Measurements from ENCODE around the gene MBD3L2B.

DNA sequence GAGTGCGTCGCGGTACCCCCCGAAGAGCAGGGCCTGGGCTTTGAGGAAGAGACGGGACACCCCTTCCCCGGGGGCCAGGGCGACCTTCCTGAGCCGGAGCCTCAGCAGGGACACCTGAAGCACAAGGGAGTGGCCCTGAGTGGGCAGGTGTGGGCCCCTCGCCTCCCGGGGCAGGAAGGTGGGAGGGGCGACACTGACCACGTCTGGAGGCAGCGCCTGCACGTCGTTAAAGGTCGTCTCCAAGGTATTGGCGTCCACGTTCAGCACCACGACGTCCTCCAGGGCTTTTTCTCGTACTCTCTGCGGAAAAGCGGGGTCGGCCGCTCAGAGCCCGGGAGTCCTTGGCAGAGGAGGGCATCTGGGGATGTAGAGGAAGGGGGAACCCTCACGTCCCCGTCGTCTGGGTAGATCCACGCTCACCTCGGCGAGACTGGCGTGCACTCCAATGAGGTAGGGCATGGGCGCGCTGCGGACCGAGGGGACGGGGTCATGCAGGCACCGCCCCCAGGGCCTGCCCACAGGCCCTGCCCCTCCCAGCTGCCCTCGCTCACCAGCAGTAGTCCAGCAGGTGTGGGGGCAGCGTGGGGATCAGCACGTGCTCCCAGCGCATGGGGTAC lies 6.2 kb downstream of the DENND1C start:
- RRBS: 95% methylated on average over 9 of the region's 43 CpGs

- RRBS: no CpG with 5 or more reads among the region's 11 CpGs
Observed at GRCh38 chr19:6505334-6505689, 3.2 kb upstream of the TUBB4A start.

- RRBS: no CpG with 5 or more reads among the region's 8 CpGs
Observed at GRCh38 chr19:6519189-6519628, 11.6 kb upstream of the TNFSF9 start.

DNA sequence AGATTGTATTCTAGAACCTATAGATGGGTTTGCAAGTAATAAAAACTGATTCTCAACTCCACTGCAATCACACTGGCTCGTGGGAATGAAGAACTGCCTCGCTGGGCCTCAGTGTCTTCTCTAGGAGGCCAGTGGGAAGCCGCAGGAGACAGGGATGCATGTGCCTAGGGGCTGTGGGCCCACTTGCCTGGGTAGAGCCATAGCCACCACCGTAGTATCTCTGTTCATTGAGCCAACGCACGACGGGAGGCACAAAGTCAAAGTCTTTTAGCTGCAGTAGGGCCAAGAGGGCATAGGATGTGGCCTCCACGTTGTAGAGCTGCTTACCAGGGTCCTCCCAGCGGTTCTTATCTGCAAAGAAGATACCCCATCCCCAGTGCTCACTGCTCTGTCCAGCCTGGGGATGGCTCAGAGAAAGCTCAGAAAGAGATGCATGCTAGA lies 16.0 kb upstream of the TNFSF14 start:
- RRBS: no CpG with 5 or more reads among the region's 9 CpGs

GRCh38 chr19:6737722-6738245 lies 404 bp upstream of the GPR108 start:
- RRBS: under 1% methylated on average over 10 of the region's 16 CpGs

GRCh38 chr19:6743760-6744813 lies 4.6 kb downstream of the TRIP10 start:
- RRBS: no CpG with 5 or more reads among the region's 25 CpGs

DNA sequence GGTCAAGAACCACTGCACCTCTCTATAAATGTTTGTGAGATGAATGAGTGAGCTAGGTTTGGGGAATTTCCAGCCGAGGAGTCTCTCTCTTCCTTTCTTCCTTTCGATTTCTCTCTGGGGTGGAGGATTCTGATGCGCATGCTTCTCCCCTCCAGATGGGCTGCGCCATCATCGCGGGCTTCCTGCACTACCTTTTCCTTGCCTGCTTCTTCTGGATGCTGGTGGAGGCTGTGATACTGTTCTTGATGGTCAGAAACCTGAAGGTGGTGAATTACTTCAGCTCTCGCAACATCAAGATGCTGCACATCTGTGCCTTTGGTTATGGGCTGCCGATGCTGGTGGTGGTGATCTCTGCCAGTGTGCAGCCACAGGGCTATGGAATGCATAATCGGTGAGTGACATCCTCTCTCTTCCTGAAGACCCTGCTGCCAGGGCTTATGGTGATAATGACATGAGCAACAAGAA lies 38.9 kb downstream of the ADGRE1 start:
- RRBS: no CpG with 5 or more reads among the region's 9 CpGs

- RRBS: no CpG with 5 or more reads among the region's 13 CpGs
Observed at GRCh38 chr19:7021268-7021832, at the start of gene MBD3L2B. Gene MBD3L2B (minus strand): TSS chr19:7021431.

- RRBS: no CpG with 5 or more reads among the region's 14 CpGs
Observed at GRCh38 chr19:7119432-7119777, 49.9 kb downstream of the ZNF557 start.

GRCh38 chr19:7122721-7123205 lies 53.3 kb downstream of the ZNF557 start:
- RRBS: no CpG with 5 or more reads among the region's 19 CpGs

GRCh38 chr19:7125173-7125688 lies 55.7 kb downstream of the ZNF557 start:
- RRBS: no CpG with 5 or more reads among the region's 19 CpGs

- RRBS: no CpG with 5 or more reads among the region's 2 CpGs
Observed at GRCh38 chr19:7145412-7145860, 75.9 kb downstream of the ZNF557 start.

DNA sequence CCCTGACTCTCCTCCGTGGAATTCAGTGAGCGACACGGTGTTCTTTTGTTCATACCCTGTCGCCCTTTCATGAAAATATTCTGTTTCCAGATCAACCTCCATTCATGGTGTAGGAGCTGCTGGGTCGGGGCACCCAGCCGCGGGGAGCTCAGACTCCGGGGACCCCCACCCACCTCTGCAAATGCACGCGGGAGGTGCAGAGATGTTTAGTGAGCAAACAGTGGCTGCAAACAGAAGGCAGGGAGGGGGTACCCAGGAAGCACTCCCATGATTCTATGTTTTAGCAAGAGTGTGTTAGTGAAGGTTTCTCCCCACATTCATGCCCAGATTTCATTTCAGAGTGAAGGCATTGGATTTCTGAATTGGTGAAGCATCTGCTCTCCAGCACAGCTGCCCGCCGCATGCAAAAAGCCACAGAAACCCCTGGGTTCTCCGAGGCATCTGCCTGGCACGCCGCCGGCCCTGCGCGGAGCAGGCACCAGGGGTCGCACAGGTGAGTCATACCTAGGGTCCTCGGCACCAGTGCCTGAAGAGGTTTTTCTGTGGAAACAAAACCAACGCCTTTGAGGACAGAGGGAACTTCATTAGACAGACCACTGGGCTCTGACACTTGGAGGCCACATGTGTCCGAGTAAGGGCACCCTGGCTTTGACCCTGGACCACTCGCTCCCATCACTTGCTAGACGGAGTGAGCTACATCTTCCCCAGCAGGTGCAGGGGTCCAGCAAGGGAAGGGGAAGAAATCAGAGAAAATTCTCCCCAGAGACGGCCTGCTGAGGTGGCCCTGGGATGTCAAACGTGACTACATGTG lies 80.7 kb downstream of the ZNF557 start:
- RRBS: no CpG with 5 or more reads among the region's 26 CpGs

- RRBS: no CpG with 5 or more reads among the region's 12 CpGs
Observed at GRCh38 chr19:7192200-7193106, 101.8 kb downstream of the INSR start.

DNA sequence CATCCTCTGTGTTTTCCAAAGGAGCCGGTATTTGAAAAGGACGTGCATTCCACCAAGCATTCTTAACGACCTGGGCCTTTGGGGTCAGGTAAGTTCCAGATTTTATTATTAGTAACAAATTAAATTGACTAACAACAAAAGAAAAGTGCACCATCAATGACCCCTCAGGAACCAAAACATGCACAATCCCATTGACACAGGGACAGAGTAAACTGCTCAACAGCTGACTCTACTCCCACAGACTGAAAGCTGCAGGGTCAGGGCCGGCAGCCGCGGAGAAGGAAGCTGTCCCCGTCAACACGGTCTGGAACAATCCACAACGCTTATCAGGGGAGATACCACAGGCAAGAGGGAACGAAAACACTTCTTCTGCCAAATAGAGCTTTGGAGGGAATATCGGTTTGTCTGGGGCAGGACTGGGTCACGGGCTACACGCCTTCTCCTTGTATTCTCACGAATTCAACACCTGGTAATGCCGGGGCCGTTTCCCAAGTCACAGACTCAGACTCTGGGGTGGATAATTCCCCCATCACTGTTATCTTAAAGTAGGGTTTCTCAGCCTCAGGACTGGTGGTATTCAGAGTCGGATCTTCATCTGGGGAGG lies 82.7 kb downstream of the INSR start:
- RRBS: no CpG with 5 or more reads among the region's 17 CpGs

DNA sequence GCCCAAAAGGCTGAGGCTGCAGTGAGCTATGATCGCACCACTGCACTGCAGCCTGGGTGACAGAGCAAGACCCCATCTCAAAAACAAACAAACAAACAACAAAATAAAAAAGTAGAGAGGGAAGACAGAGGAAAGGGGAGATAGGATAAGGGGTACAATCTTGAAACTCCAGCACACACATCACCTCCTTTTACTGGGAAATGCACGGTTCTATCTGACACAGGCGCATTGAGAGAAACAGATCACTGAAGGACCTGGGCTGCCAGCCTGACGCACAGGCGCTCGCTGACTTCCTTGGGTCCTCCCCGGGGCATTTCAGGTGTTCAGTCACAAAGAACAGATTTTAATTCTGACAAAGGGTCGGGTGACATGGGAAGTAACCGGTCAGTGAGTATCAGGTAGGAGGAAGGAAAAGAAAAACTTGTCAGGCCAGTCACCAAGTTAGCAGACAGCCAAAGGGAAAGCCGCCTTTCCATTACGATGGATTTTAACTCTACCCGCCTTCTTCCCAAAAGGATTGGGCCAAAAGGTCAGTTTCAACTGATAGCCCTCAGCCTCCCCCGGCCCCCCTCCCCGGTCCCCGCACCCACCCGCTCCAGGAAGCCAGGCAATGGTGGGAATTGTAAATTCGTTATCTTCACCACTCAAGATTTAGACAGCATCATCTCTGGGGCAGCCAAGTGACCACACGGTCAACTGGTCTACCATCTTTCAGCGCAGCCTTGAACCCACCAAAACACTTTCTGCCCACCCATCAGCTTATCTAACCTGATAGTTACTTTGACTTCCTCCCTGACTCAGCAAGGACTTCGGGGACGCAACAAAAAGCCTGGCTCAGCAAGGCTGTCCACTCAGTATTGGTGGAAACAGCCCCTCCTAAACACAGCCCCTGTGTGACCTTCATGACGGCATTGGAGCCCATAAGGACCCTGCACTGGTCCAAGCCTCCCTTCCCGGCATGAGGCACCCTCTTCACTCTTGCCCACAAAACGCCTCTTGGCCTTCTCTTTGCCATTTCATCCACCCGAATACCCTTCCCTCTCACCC lies 39.4 kb downstream of the INSR start:
- RRBS: 95% methylated on average over 1 of the region's 25 CpGs

- RRBS: no CpG with 5 or more reads among the region's 18 CpGs
Observed at GRCh38 chr19:7494235-7495102, 2.9 kb upstream of the TEX45 start.

DNA sequence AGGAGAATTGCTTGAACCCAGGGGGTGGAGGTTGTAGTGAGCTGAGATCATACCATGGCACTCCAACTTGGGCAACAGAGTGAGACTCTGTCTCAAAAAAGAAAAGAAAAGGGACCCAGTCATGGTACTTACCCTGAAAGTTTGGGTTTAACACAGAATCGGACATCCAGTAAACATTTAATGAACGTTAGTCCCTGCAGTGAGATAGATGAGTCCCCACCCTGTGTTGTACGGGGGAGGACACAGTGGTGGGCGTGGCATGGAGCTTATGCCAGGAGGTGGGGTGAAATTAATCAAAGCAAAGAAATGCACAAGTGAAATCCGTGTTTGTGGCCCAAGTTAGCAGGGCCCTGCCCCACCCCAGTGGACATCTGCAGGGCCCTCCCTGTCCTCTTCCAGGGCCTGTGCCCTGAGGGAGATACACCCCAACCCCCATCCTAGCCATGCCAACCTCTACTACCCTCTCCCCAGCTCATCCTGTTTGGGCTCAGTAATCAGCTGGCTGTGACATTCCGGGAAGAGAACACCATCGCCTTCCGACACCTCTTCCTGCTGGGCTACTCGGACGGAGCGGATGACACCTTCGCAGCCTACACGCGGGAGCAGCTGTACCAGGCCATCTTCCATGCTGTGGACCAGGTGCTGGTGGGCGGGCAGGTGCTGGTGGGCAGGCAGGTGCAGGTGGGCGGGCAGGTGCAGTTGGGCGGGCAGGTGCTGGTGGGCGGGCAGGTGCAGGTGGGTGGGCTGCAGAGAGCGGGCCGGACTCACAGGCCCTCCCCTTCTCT lies 3.7 kb downstream of the MCOLN1 start:
- RRBS: 80% methylated on average over 1 of the region's 20 CpGs

GRCh38 chr19:7534834-7534993 lies 803 bp upstream of the PNPLA6 start:
- RRBS: 22% methylated on average over 12 of the region's 12 CpGs

DNA sequence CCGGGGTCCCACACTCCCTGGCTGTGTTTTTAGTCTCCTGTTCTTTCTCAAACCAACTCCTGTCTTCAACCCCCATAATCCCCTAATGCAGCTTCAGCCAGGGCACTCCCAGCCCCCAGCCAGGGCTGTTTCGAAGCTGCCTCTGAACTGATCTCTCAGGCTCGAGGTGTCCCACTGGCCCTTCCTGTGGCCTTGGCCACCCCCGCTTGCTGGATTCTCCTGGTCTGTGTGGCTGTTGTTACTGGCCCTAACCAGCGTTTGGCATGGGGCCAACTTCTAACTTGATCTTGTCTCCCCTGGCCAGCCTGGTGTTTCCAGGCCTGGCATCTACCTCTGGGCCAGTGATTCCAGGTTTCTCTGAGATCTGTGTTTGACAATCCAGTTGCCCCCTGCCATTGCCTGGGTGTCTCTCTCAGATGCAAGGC lies 11.0 kb downstream of the XAB2 start:
- RRBS: no CpG with 5 or more reads among the region's 5 CpGs

All from NB4 (cell line).